Omental fat pad (tissue), 4 donors: Measurements from ENCODE around the genes IL17RA and FAM246B.

GRCh38 chr22:16661437-16662347, 69.1 kb upstream of the CCT8L2 start:
- PRO-cap = no peak
- RAMPAGE, long total RNA, 4 experiments = no peak in any of the 4 experiments

GRCh38 chr22:16717945-16718311, 107.3 kb downstream of the XKR3 start:
- PRO-cap = no peak
- RAMPAGE, long total RNA, 4 experiments = no peak in any of the 4 experiments

DNA sequence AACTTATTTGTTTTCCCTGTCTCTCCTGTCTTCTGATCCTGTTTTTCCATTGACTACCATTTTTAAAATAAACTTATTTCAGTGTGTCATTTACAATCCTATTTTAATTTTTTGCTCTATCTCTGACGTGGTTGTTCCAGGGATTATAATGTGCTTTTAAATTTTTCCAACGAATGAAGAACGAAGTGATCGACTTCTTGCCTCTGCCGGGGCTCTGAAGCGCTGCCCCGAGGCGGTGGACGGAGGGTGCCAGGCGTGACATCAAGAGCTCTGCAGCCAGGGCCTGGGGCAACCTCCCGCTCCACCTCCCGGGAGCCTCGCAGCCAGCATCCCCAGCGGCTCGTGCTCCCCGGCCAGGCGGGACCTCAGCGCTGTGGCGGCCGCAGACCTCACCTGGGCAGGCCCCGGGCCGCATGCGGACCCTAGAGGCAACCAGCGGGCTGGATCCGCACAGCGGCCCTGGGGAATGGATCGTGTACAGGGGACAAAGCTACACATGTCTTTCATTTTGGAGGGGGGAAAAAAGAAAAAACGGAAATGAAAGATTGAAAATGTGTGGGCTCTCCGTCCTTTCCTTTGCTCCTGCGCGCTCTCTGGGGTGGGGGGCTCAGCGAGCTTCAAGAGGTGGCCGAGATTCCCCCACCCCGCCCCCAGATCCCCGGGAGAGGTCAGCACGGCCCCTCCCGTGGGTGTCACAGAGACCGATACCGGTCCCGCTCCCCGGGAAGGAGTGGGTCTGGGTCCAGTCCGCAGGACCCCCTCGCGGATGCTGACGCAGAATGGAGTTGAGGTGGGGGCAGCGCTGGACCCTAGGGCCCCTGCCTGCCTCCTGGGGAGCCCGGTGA, 28.1 kb upstream of the GAB4 start:
- PRO-cap = no peak
- RAMPAGE, long total RNA, 4 experiments = no peak in any of the 4 experiments

DNA sequence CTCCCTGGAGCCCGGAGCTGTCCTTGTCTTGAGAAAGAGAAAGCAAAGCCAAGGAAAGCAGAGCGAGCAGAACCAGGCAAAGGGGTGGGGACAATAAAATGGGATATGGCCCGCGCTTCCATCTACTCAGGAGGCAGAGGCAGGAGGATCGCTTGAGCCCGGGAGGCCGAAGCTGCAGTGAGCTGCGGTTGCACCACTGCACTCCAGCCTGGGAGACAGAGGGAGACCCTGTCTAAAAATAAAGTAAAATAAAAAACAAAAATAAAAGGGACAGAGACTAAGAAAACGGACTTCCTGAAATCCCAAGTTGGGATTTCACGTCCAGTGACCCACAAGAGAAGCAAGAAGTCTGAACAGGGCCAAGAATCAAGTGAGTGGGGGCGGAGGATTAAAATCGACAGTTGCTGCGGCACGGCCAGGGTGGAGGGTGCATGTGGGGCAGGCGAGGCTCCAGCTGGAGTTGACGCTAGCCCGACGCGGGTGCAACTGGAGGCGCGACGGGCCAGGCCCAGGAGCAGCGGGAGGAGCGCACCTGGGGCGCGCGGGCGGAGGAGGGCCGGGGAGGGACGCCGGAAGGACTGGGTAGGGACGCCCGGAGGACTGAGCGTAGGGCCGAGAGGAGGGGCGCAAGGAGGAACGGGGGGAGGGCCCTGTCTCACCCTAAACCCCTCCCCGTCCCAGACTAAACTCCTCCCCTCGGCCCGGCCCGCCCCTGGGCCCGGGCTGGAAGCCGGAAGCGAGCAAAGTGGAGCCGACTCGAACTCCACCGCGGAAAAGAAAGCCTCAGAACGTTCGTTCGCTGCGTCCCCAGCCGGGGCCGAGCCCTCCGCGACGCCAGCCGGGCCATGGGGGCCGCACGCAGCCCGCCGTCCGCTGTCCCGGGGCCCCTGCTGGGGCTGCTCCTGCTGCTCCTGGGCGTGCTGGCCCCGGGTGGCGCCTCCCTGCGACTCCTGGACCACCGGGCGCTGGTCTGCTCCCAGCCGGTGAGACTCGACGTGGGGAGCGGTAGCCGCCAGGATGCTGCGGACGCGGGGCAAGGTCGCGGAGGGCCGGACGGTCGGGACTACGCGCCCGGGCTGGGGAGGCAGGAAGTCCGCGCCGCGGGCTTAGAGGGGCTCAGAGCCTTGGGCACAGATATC, at the start of gene IL17RA:
TSS of gene IL17RA (plus strand) at position 754 of the 1,139 bp plus-strand sequence.
- PRO-cap = no peak
- RAMPAGE, long total RNA, 4 experiments = no peak in any of the 4 experiments

DNA sequence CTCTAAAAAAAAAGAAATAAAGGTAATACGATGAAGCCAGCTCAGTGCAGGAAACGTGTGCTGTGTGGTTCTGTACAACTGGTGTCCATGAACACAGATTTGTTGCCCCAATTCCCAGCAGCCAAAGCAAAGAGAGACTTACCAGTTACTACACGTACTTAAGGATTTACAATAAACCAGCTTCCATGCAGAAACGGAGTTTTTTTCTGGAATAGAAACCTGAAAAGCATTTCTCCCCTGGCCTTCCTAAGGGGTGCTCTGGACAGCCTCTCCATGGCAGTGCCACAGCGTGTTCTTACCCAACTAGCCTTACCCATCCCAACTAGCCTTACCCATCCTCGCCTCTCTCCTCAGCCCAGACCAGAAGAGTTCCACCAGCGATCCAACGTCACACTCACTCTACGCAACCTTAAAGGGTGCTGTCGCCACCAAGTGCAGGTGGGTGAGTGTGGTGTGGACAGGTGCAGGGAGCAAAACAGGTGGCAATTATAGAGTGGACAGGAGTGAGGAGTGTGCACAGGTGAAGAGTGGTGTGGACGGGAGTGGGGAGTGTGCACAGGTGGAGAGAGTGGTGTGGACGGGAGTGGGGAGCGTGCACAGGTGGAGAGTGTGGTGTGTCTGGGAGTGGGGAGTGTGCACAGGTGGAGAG, 17.9 kb downstream of the TMEM121B start:
- PRO-cap = no peak
- RAMPAGE, long total RNA, 4 experiments = no peak in any of the 4 experiments

DNA sequence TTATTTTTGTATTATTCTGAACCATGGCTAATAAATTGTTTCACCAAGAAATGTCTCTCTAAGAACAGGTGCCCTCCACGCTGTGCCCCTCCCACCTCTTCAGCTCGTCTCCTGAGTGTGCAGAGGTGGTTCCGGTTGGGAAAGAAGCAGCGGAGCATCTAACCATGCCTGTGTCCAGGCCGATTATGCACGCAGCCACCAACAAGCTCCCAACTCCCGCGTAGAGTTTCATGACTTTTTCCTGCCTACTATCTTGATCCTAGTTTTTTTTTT, 8.5 kb downstream of the TMEM121B start:
- PRO-cap = no peak
- RAMPAGE, long total RNA, 4 experiments = no peak in any of the 4 experiments

GRCh38 chr22:17117843-17118338, 3.3 kb downstream of the TMEM121B start:
- PRO-cap = no peak
- RAMPAGE, long total RNA, 4 experiments = no peak in any of the 4 experiments

GRCh38 chr22:17119483-17120062, 1.6 kb downstream of the TMEM121B start:
- PRO-cap = no peak
- RAMPAGE, long total RNA, 4 experiments = no peak in any of the 4 experiments

GRCh38 chr22:17385444-17386396, 16.5 kb downstream of the CECR2 start:
- PRO-cap = no peak
- RAMPAGE, long total RNA, 4 experiments = no peak in any of the 4 experiments

- PRO-cap = no peak
- RAMPAGE, long total RNA, 4 experiments = no peak in any of the 4 experiments
Observed at GRCh38 chr22:17552498-17553301, 10.6 kb upstream of the SLC25A18 start.

GRCh38 chr22:17570185-17570553, 6.9 kb downstream of the SLC25A18 start:
- PRO-cap = no peak
- RAMPAGE, long total RNA, 4 experiments = start-site peak on the plus strand in 2 of 4 experiments, at chr22:17570229-17570521 at its widest, 12 to 19 reads per replicate

GRCh38 chr22:17739699-17740216, 34.5 kb downstream of the BID start:
- PRO-cap = no peak
- RAMPAGE, long total RNA, 4 experiments = no peak in any of the 4 experiments

GRCh38 chr22:17753615-17753929, 20.7 kb downstream of the BID start:
- PRO-cap = no peak
- RAMPAGE, long total RNA, 4 experiments = no peak in any of the 4 experiments

DNA sequence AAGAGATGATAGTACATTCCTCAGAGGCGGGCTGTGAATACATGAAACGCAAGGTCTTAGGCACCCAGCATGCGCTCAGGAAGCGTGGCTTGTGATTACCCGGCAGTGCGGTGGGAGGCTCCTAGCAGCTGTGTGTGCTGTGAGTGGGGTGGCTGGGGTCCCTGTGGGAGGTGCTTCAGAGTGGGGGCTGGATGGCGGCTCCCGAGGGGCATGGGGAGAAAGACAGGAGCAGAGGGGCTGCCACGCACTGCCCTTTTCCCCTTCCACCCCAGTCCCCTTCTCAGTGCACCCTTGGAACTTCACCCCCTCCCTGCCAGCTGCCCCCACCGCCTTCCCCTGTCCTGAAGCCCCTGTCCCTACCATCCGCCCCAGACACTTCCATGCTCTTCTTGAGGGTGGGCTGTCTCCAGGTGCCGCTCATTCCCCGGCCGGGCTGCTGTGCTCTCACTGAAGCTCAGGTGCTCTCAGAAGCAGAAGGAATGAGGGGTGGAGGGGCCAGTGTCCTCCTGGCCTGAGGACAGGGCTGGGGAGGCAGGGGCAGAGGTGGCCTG, 6.3 kb upstream of the BID start:
- PRO-cap = no peak
- RAMPAGE, long total RNA, 4 experiments = no peak in any of the 4 experiments

GRCh38 chr22:17887021-17887753, 112.9 kb upstream of the BID start:
- PRO-cap = no peak
- RAMPAGE, long total RNA, 4 experiments = no peak in any of the 4 experiments

GRCh38 chr22:17980547-17981223, 43.7 kb downstream of the MICAL3 start:
- PRO-cap = no peak
- RAMPAGE, long total RNA, 4 experiments = no peak in any of the 4 experiments

- PRO-cap = no peak
- RAMPAGE, long total RNA, 4 experiments = no peak in any of the 4 experiments
Observed at GRCh38 chr22:18049913-18050545, 25.7 kb upstream of the MICAL3 start.

GRCh38 chr22:18091416-18092717, 14.1 kb downstream of the PEX26 start:
- PRO-cap = no peak
- RAMPAGE, long total RNA, 4 experiments = no peak in any of the 4 experiments

- PRO-cap = no peak
- RAMPAGE, long total RNA, 4 experiments = no peak in any of the 4 experiments
Observed at GRCh38 chr22:18633617-18634161, at the start of gene FAM246B. FAM246B (plus strand) TSS chr22:18633984.

- PRO-cap = no peak
- RAMPAGE, long total RNA, 4 experiments = no peak in any of the 4 experiments
Observed at GRCh38 chr22:19122514-19122895, 293 bp upstream of the DGCR2 start.